Mucosa of descending colon (tissue), 1 donor: Measurements from ENCODE around the genes OR4N2, ANG, TMEM253 and SALL2.

GRCh38 chr14:16055596-16056301 is 2545.2 kb upstream of the OR11H12 start:
- PRO-cap = no peak

- PRO-cap = no peak
Observed at GRCh38 chr14:19803569-19804046, at the start of gene OR4N2. OR4N2 (plus strand) TSS chr14:19803770.

DNA sequence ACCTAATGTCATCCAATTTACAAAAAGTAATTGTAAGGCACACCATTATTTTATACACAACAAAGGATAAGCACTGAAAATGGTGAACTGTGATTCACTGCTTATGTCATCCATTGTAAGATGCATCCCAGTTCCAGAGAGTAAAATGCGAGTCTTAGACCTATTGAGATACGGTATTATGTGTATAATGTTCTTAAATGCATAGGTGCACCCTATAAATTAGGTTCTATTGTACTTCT is 405 bp downstream of the PARP2 start:
- PRO-cap = no peak

GRCh38 chr14:20434526-20435902 is 952 bp downstream of the KLHL33 start:
- PRO-cap = no peak

- PRO-cap = no peak
Observed at GRCh38 chr14:20630231-20630836, 11.2 kb downstream of the OR6S1 start.

DNA sequence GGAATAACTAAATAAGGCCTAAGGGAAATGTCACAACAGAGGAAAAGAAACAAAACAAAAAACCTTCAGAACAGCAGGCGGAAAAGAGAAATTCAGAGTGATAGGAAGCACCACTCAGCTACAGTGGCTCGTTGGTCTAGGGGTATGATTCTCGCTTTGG is 589 bp upstream of the RNASE4 start:
- PRO-cap = bidirectional peak, plus-strand start at position 121 of the sequence, minus-strand start outside the sequence

DNA sequence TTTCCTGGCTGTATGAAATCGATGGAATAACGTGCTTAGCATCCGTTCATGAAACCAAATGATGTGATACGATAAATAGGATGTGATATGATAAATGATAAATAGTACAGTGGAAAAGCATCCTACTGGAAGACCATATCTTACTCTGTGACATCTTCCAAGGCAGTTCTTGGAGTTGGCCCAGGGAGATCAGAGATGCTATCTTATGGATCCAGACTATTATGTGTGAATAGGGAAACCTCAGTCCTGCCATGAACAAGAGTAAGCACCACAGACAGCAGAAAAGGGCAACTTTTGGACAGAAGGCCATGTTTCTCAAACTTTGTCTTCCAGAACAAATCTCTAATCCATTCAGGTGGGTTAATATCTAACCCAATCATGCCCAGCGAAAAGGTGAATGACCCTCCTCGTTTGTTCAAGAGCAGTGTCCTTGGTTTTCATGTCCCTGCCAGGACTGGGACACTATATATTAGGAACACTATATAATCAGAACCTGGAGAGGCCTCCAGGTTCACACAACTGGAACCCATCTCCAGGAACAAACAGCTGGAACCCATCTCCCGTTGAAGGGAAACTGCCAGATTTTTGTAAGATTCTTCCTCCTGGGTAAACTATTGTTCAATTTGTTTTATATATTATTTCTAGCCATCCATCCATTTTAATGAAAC is at the start of gene ANG:
Gene ANG, plus strand, starts transcription at position 496 of the 668 bp plus-strand sequence.
- PRO-cap = no peak

DNA sequence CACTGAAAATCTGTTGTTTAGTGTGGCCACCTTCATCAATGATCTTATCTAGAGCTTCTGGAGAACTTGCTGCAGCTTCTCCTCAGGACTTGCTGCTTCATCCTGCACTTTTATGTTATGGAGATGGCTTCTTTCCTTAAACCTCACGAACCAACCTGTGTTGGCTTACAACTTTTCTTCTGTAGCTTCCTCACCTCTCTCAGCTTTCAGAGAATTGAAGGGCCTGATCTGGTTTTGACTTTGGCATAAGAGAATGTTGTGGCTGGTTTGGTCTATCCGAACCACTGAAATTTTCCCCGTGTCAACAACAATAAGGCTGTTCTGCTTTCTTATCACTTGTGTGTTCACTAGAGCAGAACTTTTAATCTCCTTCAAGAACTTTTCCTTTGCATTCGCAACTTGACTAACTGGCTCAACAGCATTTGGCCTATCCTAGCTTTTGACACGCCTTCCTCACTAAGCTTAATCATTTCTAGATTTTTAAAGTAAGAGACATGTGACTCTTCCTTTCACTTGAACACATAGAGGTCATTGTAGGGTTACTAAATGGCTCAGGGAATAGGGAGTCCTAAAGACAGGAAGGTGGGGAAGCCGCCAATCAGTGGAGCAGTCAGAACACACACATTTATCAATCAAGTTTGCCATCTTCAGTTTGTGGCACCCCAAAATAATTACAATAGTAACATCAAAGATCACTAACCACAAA is 25.9 kb upstream of the EDDM3A start:
- PRO-cap = no peak

DNA sequence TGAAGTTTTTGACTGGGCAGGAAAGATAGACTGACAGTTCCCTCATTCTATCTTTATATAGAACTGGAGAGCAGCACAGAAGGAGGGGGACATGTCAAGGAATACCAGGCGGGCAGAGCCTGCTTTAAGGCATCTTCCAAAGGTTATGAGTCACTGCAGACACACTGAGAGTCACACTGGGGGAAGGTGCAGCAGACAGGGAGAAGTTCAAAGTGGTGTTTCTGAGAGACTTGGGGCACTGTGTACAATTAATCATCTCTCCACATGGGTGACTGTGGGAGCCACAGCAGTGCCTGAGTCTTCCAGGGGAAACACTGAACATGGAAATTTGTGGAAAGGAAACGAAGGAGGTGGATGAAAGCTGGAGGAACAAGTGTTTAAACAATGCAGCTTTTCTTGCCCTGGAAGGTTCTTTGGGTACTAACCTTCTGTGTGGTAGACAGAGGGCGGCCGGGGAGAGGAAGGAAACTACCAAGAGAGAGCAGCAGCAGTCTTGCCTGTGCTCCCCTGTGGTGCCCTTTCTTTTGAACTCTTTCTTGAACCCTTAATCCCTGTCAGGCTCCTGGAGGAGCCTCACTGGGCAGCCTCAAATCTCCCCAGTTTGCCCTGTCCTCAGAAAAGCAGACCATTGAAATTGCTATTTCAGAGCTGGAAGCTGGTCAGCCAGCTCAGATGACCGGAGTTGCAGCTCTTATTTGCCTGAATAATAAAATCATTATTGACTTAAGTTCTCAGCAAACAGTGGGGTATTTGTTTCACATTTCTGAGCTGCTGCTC is 42.4 kb upstream of the RNASE3 start:
- PRO-cap = no peak

GRCh38 chr14:21086477-21087097 is 11.9 kb downstream of the ZNF219 start:
- PRO-cap = no peak

GRCh38 chr14:21100708-21101235 is at the start of gene TMEM253:
TMEM253 (plus strand) TSS chr14:21101066.
- PRO-cap = bidirectional peak, plus-strand start at chr14:21101066, minus-strand start at chr14:21100987

GRCh38 chr14:21234961-21235481 is 34.2 kb downstream of the HNRNPC start:
- PRO-cap = no peak

- PRO-cap = unidirectional peak, plus-strand start at chr14:21269866
Observed at GRCh38 chr14:21269622-21269990, 364 bp upstream of the HNRNPC start.

GRCh38 chr14:21436480-21437109 is 19.3 kb downstream of the CHD8 start:
- PRO-cap = no peak

GRCh38 chr14:21511402-21511779 is 251 bp upstream of the METTL3 start:
- PRO-cap = bidirectional peak, plus-strand start at chr14:21511553, minus-strand start at chr14:21511329

- PRO-cap = bidirectional peak, plus-strand start at chr14:21526459, minus-strand start at chr14:21526246
Observed at GRCh38 chr14:21526106-21527086, at the start of gene SALL2. SALL2 (minus strand) TSS chr14:21526346.

GRCh38 chr14:21536065-21537393 is 10.4 kb upstream of the SALL2 start:
- PRO-cap = no peak

DNA sequence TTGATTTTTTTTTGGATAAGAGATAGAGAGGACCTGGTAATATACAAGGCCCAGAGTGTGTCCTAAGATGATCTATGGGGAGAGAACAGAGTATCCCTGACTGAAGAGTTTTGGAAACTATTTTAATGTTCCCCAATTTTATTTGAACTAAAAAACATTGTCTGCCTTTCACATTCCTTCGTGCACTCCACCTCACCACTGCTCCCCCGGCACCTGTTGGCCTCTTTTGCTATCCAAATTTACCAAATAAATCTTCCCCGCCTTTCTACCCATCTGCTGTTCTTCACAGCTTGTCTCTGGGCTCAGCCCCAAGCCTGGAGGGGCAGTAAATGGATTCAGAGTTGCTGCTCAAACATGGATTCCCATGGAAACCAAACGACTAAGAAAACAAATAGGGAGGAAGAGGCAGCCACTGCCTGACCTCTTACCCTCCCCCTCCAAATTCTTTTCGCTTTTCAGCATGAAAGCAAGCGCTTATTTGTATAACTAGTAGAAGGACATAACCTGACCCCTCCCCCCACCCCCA is 22.6 kb downstream of the OR10G3 start:
- PRO-cap = no peak

GRCh38 chr14:21712013-21712580 is 38.5 kb upstream of the OR4E1 start:
- PRO-cap = no peak

GRCh38 chr14:21723968-21724643 is 50.5 kb upstream of the OR4E1 start:
- PRO-cap = no peak